ENCODE measurements around the genes TMEM248 and TYW1.

DNA sequence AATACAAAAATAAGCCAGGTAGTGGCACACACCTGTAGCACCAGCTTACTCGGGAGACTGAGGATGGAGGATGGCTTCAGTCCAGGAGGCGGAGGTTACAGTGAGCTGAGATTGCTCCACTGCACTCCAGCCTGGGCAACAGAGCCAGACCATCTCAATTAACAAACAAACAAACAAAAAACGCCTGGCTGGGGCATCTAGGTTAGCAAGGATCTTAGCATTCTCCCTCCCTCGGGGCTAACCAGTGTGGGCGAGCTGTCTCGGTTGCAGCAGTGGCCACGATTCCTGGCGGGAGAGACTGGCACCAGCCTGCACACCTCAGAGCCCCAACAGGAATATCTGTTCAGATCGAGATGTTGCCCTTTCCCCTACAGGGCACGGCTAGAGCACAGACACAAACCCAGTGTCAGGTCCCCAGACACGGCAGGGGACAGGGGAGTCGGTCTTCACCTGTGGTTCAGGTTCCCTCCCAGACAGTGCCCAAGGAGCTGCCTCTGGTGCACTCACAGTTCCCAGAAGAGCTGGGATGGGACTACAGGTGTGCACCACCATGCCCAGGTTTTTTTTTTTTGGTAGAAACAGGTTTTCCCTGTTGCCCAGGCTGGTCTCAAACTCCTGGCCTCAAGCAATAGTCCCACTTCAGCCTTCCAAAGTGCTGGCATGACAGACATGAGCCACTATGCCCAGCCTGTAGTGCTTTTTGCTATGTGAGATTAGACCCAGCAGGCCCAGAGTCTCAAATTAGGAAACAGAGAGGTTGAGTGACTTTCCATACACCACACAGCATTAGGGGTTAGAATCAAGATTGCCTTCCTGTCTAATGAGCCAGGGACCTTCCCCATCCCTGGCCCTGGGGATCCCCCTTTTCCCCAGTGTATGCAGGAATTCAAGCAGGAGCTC lies 91.1 kb upstream of the KCTD7 start:
- PRO-cap: no peak
- CAGE, long polyA plus RNA: no peak

GRCh38 chr7:66682327-66683069 lies 53.8 kb downstream of the KCTD7 start:
- PRO-cap: no peak
- CAGE, long polyA plus RNA: no peak

DNA sequence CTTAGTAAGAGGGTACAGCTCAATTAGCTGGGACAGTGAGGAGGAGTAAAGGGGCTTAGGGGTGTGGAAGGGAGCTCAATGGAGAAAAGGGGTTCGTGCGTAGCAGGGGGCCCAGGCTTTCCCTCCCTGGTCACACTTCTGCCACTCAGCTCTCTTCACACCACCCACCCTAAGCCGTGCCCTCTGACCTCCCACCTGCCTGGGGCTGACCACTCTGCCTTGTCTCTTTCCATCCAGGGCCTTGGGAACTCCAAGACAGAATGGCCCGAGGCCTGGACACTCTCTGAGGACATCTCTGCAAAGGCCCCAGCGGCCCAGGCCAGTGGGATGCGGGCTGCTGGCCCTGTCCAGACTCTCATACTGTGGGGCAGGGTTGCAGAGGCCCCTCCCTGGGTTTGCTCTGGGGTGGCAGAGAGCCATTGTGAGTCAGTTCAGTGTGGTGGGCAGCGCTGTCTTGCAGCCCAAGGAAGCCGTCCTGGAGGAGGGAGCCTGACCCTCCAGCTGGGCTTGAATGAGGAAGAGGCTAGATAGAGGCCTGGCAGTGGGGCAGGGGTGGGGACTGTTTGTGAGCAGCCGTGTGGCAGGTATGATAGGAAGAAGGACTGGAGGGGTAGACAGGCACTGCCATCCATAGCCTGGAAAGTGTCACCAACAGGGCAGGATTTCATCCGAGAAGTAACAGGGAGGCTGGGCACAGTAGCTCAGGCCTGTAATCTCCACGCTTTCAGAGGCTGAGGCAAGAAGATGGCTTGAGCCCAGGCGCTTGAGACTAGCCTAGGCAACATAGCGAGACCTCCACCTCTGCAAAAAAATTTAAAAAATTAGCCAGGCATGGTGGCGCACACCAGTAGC lies 39.8 kb upstream of the RABGEF1 start:
- PRO-cap: no peak
- CAGE, long polyA plus RNA: no peak

GRCh38 chr7:66792826-66793247 lies 52.3 kb downstream of the RABGEF1 start:
- PRO-cap: no peak
- CAGE, long polyA plus RNA: no peak

- PRO-cap: bidirectional peak, plus-strand start at chr7:66921231, minus-strand start at chr7:66921088
- CAGE, long polyA plus RNA: no peak
These were observed at the start of gene TMEM248 for GRCh38 chr7:66920638-66921915. Gene TMEM248 (plus strand): TSS chr7:66921225.

- PRO-cap: no peak
- CAGE, long polyA plus RNA: no peak
These were observed 32.1 kb downstream of the TMEM248 start for GRCh38 chr7:66953119-66953625.

- PRO-cap: unidirectional peak, plus-strand start at chr7:66959544
- CAGE, long polyA plus RNA: no peak
These were observed 35.8 kb downstream of the SBDS start for GRCh38 chr7:66959416-66960100.

DNA sequence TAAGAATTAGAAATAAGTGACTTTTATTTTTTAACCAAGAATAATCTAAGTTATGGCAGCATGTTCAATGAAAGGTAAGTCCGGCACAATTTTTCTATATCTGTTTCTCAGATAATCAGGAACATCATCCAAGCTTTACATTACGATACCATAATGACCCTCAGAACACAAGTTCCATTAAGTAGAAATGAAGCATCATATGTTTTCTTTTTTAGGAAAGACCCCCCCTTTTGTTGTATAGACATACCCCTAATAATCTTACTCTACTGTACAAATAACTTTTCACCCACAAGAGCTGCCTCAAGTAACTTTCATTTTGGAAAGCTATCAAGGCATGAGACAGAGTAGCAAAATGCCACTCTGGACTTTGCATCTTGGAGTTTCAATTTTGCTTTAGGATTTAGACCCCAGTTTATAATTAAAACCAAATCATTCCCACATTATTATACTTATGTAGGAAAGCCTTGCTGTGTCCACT lies 7.6 kb downstream of the SBDS start:
- PRO-cap: no peak
- CAGE, long polyA plus RNA: no peak

- PRO-cap: no peak
- CAGE, long polyA plus RNA: no peak
These were observed 6.5 kb downstream of the SBDS start for GRCh38 chr7:66988927-66989258.

GRCh38 chr7:66996686-66997432 lies at the start of gene TYW1:
Gene TYW1 (plus strand): TSS chr7:66996833.
- PRO-cap: bidirectional peak, plus-strand start at chr7:66996833, minus-strand start at chr7:66996582
- CAGE, long polyA plus RNA: no peak

- PRO-cap: no peak
- CAGE, long polyA plus RNA: no peak
These were observed 32.0 kb downstream of the SPDYE21 start for GRCh38 chr7:67308666-67309207.

DNA sequence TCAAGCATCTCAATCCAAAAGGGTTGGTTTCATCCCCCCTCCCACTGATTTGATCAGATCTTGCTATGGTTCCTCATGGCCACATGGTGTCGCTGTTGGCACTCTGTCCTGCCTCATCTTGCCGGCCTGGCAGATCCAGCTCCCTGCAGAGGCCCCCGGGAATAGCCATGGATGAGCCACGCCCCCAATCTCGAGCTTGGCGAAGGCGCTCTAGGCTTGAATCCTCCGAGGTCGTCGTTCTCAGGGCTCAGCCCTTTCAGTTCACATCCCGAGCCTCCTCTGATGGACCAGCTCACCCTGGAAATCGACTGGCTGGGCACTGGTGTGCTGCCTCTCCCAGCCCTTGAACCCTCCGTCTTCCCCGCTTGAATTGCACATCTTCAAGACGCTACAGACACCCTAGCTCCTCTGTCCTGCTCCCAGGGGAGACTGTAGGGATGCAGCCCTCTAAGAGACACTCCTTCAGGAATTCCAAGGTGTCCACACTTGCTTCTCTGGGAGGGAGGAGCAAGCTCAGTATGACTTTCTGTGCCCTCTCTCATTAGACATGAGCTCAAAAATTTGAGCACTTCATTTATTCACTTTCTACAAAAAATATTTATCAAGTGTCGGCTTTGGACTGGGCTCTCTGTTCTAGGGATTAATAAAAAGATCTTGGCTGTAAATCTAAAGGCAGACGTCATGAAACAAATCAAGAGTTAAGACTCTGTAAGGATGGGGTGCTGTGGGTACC lies 348.7 kb downstream of the SPDYE21 start:
- PRO-cap: no peak
- CAGE, long polyA plus RNA: no peak

DNA sequence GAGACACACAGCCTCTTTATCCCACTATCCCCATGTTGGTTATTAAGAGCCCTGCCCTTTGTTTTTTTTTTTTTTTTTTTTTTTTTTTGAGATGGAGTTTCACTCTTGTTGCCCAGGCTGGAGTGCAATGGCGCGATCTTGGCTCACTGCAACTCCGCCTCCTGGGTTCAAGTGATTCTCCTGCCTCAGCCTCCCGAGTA lies 737.9 kb downstream of the SPDYE21 start:
- PRO-cap: no peak
- CAGE, long polyA plus RNA: no peak

DNA sequence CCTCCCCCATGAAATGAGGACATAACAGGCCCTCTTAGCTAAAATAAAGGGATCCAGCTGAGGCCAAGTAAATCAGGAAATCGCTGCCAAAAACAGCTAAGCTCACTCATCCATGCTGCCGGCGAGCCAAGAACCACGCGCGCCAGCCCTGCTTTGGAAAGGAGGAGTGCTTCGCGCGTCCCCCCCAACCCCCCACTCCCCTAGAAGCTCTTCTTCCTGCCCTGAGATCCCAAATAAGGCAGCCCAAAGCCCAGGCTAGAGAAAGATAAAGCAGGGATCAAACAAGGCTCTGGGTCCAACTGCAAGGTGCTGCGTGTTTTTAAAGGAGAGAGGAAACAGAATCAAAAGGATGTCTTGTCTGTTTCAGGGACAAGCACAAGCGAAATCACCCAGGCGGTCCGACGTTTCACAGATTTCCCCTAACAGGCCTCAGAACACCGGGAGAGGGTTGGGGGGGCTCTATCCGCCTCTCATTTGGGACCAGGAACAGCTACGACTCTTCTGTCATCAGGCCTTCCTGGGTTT lies 168.3 kb upstream of the AUTS2 start:
- PRO-cap: no peak
- CAGE, long polyA plus RNA: no peak

- PRO-cap: no peak
- CAGE, long polyA plus RNA: no peak
These were observed 95.9 kb upstream of the AUTS2 start for GRCh38 chr7:69502463-69502750.

- PRO-cap: no peak
- CAGE, long polyA plus RNA: no peak
These were observed 467 bp downstream of the AUTS2 start for GRCh38 chr7:69598800-69599083.

GRCh38 chr7:69944143-69944956 lies 346.1 kb downstream of the AUTS2 start:
- PRO-cap: no peak
- CAGE, long polyA plus RNA: no peak

DNA sequence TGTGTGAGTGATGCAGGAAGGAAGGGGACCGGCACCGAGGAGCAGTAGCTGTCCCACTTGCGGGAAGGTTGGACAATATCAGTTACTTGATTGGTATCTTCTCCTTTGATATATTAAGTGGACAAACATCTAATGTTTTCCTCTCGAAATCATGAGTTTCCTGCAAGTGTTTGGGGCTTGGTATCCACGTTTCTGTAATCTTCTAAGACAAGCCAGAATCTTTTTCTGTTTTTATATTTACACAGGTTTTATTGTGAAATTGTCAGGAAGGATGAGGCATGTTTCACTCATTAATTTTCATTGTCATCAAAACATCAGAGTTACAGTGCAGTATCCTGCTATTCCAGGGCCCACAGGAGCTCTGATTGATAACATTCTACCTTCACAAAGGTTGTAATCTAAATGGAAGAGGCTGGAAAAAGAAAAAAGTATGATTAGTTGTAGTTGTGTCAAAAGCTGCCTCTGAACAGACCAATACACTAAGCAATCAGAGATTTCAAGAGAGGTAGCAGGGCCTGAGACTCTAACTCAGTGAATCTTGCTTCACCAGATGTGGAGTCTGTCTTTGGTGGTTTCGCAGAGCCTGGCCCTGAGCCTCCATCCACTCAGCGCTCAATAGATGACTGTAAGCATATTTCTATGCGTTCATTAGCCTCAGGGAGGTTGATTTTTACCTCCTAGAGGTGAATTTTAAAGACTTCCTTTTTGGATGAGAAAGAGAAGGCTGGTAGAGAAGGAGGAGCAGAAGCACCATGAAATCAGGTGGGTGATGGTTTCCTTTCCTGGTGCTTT lies 627.2 kb upstream of the GALNT17 start:
- PRO-cap: no peak
- CAGE, long polyA plus RNA: no peak

- PRO-cap: no peak
- CAGE, long polyA plus RNA: no peak
These were observed 536.6 kb upstream of the GALNT17 start for GRCh38 chr7:70595342-70595663.

DNA sequence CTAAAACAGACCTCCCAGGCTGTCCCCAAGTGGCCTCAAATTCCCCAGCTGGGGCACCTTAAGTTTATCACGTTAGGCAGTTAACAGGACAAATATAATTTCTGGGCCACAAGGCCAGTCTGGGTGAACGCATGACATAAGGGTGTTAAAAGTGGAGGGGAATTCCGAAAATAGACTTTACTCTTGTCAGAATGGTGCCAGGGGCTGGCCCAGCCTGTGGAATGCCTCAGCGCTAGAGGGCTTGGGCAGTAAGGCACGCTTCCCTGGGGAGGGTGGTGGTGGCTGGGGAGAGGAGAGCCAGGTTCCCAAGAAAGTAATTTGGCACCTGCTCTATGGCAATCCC lies 463.4 kb upstream of the GALNT17 start:
- PRO-cap: no peak
- CAGE, long polyA plus RNA: no peak

Data from B cell (primary cell).